Left common carotid artery plus branches (tissue), 1 donor: ENCODE measurements around the genes TATDN3, ANGEL2 and PTPN14.

DNA sequence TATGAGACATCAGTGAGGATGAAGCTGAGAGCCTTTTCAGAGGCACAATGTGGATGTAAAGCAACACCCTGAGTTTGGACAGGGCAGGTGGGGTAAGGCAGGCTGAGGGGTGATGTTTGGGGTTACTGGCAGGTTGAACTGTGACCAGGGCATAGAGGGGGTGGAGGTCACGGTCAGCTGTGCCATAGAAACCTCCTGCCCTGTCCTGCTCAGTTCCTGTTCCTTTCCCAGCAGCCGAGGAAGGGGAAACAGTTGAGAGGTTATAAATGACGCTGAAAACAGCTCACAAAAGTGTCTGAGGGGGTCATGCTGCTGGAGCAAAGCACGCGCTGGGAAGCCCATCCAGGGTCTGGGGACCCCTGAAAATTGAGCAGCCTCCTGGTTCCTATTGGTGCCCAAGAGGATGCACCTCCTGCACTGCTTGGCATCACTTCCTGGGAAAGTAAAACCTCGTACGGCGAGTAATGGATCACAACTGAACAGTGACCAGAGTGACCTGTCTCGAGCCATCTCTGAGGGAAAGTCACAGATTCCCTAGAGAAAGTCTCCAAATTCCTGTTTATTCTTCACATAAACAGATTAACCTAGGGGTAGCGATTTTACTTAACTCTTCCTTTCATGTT lies 42.0 kb upstream of the ATF3 start:
- PRO-cap: unidirectional peak, plus-strand start at position 288 of the sequence

- PRO-cap: no peak
Measured at GRCh38 chr1:212609694-212610237, 1.2 kb downstream of the ATF3 start.

DNA sequence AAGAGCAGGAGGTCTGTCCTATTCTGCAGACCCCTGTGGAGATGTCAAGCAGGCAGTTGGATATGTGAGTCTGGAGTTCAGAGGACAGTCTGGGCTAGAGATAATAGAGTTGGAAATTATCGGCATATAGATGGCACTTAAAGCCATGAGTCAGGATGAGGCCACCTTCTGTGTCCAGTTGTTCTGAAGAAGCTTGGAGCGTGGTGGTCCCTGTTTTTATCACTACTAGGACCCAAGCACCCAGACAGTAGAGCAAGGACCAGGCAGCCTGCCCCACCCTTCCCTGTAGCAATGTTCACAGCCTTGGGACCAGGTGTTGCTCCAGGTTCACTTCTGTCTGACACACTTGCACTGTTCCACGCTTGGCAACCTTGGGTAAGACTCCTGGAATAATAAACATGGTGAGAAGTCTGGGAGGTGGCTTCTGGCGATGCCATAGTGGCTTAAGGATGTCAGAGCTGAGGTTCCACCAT lies 7.3 kb upstream of the GARIN4 start:
- PRO-cap: no peak

DNA sequence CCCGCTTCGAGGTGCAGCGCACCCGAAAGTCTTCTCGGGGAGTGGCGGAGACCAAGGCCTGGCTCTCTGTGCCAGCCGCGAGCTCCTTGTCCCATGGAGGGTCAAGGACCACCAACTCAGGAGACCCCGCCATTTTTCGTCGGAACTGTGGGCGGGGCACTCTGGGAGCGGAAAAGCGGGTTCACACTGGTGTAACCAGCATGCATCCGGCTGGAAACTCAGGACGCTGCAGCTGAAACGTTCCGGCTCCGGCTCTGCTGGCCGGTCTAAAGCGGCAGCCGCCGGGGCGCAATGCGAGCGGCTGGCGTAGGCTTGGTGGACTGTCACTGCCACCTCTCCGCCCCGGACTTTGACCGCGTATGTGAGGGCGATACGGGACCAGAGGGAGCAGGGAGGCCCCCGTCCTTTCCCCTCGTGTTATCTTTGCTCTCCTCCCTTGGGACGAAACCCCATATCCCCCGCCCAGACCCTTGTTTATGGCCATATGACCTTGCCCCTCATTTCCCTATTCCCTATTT lies at the start of gene TATDN3:
TSS of gene TATDN3 (plus strand) at position 264 of the 518 bp plus-strand sequence.
- PRO-cap: bidirectional peak, plus-strand start at position 296 of the sequence, minus-strand start at position 122 of the sequence

DNA sequence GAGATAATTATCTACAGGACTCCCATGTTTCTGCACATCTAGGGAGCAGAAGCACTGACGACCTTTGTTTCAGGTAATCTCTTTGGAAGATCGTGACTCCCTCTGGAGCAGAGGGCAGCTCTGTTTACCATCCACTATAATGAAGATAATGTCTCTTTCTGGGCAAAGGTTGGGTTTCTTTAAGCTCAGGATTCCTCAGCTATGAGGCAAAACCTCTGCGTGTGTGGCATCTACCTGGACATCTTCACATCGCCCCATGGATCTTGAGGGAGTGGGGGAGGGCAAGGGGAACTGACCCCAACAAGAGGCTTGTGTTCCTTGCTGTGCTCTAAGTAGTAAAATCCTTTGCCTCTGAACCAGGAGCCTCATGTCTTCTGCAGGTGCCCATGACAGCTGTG lies 19.6 kb downstream of the SPATA45 start:
- PRO-cap: no peak

DNA sequence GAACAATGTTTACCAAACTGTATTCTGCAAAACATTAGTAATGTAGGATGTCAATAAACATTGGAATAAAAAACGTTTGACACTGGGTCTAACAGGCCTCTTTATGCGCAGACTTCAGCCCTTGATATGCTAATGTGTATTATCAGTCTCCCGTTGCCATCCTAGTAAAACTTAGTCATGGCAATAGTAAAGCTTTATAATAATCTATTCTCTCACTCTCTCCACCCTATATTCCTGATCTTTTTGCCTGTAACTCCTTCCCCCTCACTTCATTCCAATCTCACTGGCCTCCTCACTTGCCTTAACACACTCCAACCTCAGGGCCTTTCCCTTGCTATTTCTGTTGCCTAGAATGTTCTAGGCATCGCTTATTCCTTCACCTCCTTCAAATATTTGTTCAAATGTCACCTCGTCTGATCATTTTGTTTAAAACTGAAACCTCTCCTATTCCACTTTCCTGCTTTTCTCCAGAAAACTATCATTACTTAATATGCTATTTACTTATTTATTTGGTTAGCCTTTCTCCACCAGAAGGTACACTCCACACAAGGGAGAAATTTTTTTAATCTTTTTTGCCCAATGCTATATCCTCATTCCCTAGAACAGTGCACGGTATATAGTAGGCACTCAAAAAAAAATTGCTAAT lies 10.0 kb downstream of the ANGEL2 start:
- PRO-cap: no peak

GRCh38 chr1:213015358-213016022 lies at the start of gene ANGEL2:
TSS of gene ANGEL2 (minus strand) at chr1:213015867.
- PRO-cap: bidirectional peak, plus-strand start at chr1:213015632, minus-strand start at chr1:213015507

GRCh38 chr1:213473914-213474541 lies 423.0 kb downstream of the RPS6KC1 start:
- PRO-cap: no peak

DNA sequence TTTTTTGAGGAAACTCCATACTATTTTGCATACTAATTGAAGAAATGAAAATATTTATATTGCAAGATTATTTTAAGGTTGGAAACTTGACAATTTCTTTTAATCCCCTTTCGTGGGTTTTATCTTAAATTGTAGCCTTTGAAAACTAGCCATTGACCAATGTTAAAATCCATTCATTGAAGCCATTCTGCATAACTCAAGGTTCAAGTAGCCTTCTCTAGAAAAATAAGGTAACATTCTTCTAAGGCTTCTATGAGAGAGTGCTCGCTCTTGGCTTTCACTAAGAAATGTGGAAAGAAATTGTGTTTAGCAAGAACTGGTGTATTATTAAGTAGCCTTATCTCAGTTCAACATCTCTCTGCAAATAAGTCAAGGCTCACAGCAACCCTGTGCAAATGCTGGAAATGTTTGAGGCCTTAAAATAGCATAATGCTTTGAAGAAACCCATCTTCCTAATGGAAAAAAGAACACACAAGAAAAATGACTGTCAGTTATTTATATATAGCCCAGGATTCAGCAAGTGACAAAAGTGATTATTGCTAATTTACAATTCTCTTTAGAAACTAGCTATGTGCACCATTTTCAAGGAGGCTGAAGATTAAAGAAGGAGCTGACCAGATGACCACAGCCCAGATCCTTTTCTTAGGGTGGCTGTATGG lies 254.1 kb upstream of the PROX1 start:
- PRO-cap: no peak

DNA sequence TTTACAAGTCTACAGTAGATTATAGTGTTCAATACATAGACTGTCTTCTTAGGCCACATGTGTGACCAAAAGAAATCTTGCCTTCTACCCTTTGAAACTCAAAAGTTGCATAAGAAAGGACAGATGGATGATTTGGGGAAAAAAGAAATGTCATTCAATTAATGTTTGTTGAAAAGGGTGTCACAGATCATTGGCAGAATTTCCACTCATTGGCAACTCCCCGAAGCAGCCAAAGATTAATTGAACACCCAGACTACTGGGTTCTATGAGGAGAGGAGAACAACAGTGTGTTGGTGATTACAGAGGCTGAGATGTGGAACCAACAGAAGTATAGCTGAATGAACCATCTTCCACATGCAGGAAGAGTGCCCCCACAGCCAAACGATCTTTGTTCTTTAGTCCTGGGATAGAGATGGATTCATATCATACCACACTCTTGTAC lies 12.0 kb upstream of the PROX1 start:
- PRO-cap: no peak

GRCh38 chr1:213981208-213981746 lies 6.5 kb upstream of the PROX1 start:
- PRO-cap: no peak

DNA sequence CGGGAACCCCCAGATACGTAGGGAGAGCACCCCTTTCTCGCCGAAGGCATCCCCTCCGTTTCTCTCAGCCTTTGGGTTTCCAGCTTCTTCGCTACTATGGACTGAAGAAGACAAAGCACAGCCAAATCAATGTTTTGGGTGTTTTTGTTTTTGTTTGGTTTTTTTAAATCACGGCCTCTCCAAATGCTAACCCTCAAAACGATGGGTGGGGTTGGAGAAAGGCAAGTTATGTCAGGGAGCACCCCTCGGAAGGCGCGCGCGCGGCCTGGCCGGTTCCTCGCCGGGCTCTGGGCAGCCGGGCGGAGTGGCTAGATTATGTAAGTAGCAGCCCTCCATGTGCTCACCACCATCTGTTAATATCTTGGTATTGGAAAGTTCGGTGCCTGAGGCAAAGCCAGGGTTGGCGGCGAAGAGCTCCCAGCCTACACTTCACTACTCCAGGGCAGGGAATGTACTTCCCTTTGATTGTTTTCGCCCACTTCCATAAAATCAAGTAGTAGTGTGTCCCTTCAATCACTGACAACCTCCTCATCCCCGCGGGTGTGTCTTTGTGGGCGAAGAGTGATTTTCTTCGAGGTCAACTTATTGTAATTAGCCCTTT lies 4.0 kb upstream of the PROX1 start:
- PRO-cap: no peak

GRCh38 chr1:213985991-213986952 lies 1.5 kb upstream of the PROX1 start:
- PRO-cap: no peak

DNA sequence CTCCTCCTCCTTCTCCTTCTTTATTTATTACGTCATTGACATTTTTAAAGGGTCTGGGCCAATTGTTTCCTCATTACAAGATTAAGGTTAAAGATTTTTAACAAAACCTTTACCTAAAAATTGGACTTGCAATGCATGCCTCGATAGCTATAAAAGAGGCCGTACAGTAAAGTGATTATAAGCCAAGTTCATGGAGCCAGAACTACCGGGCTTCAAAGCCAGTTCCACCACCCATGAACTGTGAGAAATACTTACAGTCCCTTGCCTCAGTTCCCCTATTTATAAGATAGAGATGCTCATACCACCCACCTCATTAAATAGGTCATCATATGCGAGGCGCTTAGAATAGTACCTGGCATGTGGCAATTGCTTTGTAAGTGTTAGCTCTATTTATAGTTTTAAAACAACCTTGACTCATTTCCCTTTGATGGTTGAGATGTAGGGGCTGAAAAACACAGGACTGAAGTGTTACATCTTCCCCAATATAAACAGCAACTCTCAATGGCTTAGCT lies 19.9 kb upstream of the SMYD2 start:
- PRO-cap: no peak

GRCh38 chr1:214351657-214352313 lies 70.8 kb downstream of the SMYD2 start:
- PRO-cap: no peak

- PRO-cap: no peak
Measured at GRCh38 chr1:214383093-214383746, 102.3 kb downstream of the SMYD2 start.

- PRO-cap: no peak
Measured at GRCh38 chr1:214464172-214464985, 87.0 kb downstream of the PTPN14 start.

- PRO-cap: bidirectional peak, plus-strand start at chr1:214551330, minus-strand start at chr1:214551209; bidirectional peak, plus-strand start at chr1:214552005, minus-strand start at chr1:214551747
Measured at GRCh38 chr1:214551169-214552164, at the start of gene PTPN14. TSS of gene PTPN14 (minus strand) at chr1:214551602.

- PRO-cap: no peak
Measured at GRCh38 chr1:214573291-214573865, 22.0 kb upstream of the PTPN14 start.

- PRO-cap: no peak
Measured at GRCh38 chr1:214641666-214642313, 38.8 kb downstream of the CENPF start.